Neural cell (in vitro differentiated cells): ENCODE data around the genes MFSD10, GRK4 and RGS12.

DNA sequence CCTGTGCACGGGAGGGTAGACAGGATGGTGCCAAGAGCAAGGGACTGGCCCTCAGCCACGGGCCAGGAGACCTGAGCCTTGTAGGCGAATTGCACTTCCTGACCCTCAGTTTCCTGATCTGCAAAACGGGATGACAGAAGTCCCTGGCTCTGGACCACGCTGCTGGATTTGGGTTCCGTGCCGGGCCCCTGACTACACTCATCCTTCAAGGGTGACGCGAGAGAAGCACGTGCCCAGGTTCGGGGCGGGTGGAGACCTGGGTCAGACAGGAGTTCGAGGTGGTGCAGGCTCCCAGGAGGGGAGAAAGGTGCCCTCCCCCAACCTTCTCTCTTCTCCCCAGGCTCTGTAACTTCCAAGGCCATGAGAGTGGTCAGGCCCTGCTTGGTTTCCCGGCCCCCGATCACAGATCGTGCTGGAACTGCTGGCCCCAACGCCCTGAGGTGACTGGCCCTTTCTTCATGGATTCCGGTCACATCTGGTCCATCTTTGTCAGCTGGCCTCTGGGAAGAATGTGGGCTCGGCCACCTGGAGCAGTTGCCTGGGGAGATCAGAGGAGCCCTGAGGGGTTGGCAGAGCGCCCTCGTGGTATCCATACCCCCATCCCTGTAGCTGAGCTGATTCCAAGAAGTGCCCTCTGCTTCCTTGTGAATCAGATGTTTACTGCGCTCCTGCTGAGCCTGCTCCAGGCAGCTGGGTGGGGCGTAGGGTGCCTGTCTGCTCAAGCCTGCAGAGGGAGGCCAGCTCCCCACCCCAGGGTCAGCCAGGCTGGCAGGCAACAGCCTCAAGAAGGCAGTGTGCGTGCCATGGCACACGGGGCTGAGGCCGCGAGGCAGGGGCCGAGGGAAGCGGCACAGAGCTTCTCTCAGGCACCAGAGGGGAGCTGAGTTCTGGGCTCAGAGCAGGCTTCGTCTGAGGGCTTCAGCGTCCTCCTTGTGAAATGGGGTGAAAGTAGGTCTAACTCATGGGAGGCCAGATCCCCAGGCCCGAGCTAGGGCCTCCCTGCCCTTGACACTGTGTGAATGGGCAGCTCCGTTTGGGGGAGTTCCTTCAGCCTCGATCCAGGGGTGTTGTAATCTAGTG lies 3.5 kb downstream of the SH3BP2 start:
- RAMPAGE, long total RNA: no peak

DNA sequence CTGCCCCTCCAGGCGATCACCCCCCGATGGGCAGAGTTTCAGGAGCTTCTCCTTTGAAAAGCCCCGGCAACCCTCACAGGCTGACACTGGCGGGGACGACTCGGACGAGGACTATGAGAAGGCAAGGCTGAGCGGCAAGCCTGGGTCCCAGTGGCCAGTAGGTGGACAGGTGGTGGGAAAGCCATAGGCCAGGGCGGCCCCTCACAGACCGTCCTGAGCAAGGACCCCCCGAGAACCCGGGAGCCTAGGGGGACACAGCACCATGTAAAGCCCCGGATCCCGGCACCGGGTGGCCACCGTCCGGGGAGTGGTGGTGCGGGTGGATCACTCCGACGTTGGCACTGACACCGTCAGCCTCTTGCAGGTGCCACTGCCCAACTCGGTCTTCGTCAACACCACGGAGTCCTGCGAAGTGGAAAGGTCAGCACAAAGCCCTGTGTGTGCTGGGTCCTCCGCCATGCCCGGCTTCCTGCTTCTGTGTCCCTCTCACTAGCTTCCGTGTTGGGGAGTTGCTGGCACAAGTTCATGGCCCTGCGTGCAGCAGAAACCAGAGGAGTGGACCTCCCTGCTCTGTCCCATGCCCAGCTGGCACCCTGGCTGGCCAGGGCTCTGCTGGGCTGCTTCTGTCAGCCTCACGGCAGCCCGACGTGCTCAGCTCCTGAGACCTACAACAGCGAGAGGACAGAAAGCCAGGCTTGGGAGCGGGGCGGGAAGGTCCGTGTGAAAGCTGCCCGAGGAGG lies 11.9 kb upstream of the ADD1 start:
- RAMPAGE, long total RNA: no peak

GRCh38 chr4:2842751-2843543 lies 697 bp upstream of the ADD1 start:
- RAMPAGE, long total RNA: no peak

DNA sequence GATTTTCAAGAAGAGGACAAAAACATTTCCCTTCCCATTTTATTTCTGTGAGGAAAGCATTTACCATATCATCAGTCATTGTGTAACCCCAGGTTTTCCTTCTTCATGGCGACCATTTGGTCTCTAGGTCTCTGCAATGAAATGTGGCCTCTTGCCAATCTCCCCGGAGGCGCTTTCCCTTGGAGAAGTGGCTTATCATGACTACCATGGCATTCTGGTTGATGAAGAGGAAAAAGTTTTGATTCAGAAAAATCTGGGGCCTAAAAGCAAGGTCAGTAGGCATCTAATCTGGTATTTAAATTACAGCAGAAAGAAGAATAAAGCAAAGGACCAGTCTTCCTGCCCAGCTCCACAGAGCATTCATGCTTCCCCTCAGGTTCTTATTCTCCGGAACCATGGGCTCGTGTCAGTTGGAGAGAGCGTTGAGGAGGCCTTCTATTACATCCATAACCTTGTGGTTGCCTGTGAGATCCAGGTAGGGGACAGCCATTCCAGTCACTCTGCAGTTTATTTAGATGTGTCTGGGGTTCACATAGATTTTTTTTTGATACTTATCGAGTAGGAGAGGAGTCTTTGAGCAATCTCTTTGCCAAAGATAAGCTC lies 36.5 kb downstream of the MFSD10 start:
- RAMPAGE, long total RNA: no peak

GRCh38 chr4:2934705-2935064 lies at the start of gene MFSD10:
Gene MFSD10 (minus strand): TSS chr4:2934825.
- RAMPAGE, long total RNA: no peak

DNA sequence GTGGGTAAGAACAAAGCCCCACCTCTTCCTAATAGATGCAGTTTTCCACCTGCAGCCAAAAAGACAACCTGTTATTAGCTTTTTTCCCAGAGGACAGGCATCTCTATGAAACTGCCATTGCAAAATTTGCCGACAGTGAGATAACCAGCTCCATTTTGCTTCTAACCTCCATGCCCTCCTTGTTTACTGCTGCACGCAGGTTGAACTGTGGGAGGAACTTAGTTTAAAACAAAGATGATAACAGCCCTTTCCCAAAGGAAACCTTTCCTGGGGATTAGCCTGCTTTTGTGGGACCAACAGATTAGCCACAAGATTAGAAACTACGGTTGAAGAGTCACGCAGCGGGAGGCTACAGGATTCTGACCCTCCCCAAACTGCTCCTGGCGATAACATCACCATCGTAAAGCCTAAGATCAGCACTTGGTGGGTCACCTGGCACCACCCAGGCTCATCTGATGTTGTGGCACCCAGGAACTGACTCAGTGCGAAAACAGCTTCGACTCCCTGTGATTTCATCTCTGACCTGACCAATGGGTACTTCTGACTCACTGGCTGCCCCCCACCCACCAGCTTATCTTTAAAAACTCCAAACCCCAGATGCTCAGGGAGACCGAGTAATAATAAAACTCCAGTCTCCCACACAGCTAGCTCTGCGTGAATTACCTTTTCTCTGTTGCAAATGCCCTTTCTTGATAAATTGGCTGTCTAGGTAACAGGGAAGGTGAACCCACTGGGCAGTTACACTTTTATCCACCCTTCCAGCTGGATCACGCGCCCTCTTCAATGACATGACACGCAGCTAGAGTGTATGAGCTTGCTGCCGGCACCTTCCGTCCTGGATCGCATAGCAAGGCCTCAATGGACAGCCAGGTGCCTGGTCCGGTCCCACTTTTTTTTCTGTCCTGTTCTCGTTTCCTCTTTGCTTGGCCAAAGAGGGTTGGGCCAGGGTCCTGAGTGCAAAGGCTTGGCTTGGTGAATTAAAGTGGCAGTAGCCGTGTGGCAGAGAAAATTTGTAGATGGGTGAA lies 1.4 kb upstream of the MFSD10 start:
- RAMPAGE, long total RNA: no peak

- RAMPAGE, long total RNA: no peak
Measured at GRCh38 chr4:2963525-2964180, at the start of gene GRK4. Gene GRK4 (plus strand): TSS chr4:2963571.

GRCh38 chr4:3082609-3083025 lies 8.1 kb downstream of the HTT start:
- RAMPAGE, long total RNA: no peak

DNA sequence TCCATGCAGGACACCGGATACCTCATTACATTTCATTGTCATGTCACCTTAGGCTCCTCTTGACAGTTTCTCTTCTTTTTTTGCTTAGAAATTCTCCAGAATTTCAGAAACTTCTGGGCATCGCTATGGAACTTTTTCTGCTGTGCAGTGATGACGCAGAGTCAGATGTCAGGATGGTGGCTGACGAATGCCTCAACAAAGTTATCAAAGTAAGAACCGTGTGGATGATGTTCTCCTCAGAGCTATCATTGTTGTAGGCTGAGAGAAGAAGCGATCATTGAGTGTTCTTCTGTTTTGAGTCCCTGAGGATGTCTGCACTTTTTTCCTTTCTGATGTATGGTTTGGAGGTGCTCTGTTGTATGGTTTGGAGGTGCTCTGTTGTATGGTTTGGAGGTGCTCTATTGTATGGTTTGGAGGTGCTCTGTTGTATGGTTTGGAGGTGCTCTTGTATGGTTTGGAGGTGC lies 24.7 kb downstream of the HTT start:
- RAMPAGE, long total RNA: no peak

DNA sequence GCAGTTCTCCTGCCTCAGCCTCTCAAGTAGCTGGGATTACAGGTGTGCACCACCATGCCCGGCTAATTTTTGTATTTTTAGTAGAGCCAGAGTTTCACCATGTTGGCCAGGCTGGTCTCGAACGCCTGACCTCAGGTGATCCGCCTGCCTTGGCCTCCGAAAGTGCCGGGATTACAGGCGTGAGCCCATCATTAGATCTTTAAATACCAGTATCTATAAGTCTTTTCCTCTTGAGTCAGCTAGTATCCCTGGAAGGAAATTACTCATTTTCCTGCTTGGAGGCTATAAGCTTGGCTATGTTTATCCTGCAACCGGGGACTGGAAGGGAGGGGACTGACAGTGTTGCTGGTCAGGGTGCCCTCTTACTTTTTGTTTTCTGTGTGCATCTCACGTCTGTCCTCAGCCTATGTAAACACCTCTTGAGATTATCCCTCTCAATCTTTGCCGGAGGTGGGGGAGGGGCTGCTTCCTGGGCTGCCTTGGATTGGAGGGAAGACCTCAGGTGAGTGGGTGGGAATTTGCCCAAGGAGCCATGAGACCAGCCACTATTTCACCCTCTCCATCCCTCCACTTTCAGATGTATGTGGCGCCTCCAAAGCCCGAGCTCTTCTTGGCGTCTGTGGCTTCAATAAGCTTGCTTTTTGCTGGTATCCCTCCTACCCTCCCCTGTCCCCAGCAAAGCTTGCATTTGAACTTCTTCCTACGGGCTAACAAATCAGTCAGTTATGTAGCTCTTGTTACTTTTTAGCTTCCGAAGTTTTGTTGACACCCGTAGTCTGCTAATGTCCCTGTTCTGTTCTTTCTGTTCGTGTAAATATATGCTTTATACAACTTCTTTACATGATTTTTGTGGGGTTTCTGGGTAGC lies 37.0 kb downstream of the HTT start:
- RAMPAGE, long total RNA: no peak

DNA sequence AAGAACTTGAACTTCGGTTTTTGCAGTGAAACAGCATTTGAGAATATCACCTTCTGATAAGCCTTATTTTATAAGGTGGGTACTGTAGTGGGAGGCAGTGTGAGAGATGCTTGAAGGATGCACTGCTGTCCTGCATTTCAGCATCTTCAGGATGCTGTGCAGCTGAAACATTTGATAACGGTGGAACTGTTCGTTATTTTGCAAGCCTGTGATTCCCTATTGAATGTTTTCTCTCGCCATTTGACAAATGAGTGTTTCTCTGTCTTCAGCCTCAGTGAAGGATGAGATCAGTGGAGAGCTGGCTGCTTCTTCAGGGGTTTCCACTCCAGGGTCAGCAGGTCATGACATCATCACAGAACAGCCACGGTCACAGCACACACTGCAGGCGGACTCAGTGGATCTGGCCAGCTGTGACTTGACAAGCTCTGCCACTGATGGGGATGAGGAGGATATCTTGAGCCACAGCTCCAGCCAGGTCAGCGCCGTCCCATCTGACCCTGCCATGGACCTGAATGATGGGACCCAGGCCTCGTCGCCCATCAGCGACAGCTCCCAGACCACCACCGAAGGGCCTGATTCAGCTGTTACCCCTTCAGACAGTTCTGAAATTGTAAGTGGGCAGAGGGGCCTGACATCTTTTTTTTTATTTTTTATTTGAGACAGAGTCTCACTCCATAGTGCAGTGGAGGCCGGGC lies 52.7 kb downstream of the HTT start:
- RAMPAGE, long total RNA: no peak

DNA sequence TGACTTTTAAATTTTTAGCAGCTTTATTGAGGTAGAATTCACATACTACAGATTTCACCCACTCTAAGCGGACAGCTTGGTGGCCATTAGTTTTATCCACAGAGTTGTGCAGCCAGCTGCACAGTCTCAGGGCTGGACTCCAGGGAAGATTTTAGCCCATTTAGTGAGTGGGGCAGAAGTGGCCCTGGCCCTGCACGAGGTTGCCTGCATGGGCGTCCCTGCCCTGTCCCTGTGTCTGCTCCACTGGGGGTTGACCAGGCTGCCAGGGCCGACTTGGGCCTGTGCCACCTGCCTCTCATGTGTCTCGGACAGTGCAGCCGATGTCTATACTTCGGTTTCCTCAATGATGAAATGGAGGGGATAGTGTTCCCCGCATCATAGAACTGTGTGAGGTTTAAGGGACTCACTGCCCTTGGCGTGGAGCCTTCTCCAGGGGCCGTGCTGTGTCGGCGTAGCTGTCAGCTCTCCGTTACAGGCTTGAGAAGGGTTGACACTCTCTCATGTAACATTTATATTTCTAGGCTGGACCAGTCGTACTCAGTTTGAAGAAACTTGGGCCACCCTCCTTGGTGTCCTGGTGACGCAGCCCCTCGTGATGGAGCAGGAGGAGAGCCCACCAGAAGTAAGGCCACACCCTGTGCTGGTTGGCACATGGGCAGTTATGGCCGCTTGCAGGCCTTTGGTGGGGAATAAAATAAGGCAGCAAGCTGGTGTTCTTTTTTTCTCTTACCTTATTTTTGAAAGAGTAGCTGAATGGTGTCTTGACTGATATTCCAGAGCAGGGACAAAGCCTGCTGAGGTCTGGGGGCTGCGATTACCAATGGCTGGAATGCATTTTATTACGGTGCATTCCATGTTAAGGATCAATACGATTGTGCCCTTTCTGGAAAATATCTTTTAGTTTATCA lies 26.8 kb upstream of the MSANTD1 start:
- RAMPAGE, long total RNA: no peak

- RAMPAGE, long total RNA: no peak
Measured at GRCh38 chr4:3235047-3235932, 13.7 kb upstream of the MSANTD1 start.

GRCh38 chr4:3251040-3251579 lies 2.2 kb downstream of the MSANTD1 start:
- RAMPAGE, long total RNA: no peak

- RAMPAGE, long total RNA: no peak
Measured at GRCh38 chr4:3285292-3286194, 7.3 kb upstream of the RGS12 start.

DNA sequence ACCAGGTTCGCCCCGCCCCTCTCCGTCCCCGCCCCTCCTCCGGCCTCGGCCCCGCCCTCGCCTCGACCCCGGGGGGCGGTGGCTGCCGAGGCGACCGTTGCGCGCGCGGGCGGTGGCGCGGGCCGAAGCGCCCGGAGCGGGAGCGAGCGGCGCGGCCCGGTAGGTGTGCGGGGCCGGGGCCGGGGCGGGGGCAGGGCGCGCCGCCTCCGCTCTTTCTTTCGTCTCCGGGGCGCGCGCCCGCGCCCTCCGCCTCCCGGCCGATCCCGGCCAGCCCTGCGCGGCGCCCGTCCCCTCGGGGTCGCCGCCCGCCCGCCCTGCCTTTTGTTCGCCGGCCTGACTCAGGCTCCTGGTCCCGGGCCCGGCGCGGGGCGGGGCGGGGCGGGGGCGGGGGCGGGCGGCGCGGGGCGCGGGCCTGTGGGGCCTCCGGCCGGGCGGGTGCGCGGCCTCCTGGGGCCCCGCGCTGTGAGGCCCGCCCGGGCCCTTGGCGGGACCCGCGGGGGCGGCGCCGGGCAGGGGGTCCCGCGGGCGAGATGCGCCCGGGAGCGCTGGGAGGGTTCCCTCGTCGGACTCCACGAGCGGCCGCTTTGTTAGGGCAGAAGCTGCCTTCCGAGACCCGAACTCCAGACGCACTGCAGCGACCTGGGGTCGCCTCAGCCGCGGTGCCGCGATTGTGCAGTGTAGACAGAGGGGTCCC lies at the start of gene RGS12:
Gene RGS12 (plus strand): TSS at position 81 of the 694 bp plus-strand sequence.
- RAMPAGE, long total RNA: no peak

GRCh38 chr4:3354289-3354856 lies 61.6 kb downstream of the RGS12 start:
- RAMPAGE, long total RNA: no peak

GRCh38 chr4:3399682-3400247 lies 42.0 kb upstream of the HGFAC start:
- RAMPAGE, long total RNA: no peak

DNA sequence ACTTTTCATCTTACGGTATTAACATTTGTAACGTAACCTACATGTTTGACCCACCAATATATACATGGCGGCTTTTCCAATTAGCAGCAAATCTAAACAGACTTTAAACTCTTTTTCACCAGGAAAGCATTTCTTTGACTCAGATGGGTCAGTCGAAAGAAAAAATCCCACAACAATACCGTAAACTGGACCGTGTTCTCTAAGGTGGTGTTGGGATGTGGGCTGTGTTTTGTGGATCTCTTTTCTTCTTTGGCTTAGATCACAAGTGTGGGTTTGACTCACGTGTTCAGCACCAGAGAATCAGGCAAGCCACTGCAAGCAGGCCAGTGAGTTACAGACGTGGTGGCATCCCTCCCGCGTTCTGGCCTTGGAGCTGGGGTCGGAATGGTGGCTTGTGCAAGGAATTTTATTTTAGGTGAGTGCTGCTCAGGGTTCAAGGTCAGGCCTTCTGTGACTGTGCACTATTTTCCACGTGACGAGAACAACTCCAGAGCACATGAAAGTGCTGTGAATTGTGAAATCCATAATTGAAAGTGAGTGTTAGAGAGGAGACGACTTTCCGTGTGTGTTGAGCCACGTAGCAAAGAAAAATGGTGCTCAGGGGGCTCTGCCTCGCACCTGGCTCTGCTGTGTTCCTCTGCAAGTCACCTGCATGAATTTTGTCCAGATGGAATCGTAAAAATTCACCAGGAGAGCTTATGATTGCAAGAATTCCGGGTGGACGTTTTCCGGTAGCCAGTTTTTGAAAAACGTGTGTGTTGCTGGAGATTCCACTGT lies 33.8 kb upstream of the HGFAC start:
- RAMPAGE, long total RNA: no peak

- RAMPAGE, long total RNA: no peak
Measured at GRCh38 chr4:3520095-3520979, 11.9 kb downstream of the LRPAP1 start.